ENCODE measurements around a stretch of chr1.

DNA sequence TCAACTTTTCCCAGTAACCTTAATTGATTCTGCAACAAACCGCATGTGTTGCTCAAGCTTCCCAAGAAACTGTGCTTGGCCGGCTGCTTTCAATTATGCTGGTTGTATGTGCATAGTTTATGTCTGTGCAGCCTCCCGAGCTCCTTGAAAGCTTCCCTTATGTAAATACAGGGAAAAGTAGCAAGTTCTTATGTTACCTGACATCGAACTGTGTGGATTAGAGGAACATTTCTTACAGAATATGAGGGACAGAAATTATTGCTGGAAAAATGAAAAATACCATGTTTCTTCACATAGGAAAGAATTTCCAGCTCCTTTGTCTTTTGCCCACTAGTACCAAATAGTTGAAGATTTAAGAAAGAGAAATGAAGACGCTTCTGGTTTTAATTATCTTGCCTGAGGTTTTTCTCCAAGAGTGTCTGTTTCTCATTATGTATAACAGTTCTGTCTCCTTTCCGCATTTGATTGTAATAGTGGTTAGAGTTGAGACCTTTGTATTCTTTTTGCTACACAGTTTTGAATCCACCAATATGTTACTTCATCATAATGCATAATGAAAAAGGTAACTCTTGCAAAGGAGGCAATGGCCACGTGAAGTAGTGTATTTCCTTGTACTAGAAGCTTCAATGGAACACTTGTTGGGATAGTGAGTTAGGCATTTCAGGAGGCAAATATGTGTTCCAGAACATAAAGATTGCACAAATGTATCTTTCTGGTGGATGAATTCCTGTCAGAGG, 2.3 kb downstream of the VCAM1 start:
- PRO-cap, 10 experiments = no peak in any of the 10 experiments

DNA sequence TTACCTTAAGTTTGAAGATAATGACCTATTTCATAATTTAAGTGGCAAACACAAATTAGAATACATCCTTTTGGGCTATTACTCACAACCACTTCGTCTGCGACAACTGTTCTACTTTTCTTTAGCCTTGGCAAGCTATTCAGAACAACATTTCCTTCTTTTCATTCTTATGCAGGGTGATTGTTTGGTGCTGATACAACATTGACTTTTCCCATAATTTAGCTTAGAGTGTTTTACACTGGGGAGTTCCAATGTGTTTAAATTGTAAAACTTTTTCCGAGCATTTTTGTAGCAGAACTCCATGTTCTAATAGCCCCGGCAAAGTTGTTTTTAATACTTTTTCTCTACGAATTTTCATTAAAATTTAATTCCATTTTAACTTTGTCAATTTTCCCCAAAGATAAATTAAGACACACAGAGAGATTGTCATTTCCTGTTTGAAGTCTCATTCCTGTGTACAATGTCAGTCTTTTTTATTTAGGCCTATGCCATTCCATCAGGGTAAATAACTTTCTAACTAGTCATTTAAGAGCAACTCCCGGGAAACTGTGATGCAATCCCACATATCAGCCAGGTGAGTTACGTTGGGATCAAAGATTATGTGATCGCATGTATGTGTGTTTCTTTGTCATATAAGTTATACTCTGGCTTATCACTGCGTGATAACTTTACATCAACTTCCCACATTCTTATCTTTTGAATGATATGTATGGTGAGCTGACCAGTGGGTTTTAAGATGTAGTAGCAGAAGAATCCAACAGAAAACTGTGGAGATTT, 86.3 kb upstream of the S1PR1 start:
- PRO-cap, 10 experiments = no peak in any of the 10 experiments

- PRO-cap, 10 experiments = no peak in any of the 10 experiments
These were observed 73.7 kb upstream of the S1PR1 start for GRCh38 chr1:101162946-101163702.

- PRO-cap, 10 experiments = no peak in any of the 10 experiments
These were observed 2.6 kb downstream of the S1PR1 start for GRCh38 chr1:101239471-101239691.

DNA sequence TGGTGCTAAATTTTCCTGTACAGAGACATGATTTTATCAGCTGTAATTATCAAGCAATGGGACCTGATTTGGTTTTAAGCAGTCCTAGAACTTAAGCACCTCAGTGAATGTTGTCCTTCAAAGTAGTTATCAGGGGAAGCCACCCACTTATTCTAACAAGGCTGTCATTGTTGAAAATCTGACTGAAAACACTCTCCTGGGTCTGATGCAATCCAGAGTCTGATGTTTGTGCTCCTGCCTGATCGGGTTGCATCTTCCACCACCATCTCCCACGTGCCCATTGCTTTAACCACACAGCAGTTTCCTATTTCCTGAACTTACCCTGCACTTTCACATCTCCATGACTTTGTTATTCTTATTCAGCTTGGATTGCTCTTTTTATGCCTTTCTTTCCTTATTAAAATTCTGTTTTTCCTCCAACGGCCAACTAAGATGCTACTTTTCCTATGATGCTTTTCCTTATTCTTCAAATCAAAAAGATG, 54.9 kb downstream of the S1PR1 start:
- PRO-cap, 10 experiments = no peak in any of the 10 experiments

DNA sequence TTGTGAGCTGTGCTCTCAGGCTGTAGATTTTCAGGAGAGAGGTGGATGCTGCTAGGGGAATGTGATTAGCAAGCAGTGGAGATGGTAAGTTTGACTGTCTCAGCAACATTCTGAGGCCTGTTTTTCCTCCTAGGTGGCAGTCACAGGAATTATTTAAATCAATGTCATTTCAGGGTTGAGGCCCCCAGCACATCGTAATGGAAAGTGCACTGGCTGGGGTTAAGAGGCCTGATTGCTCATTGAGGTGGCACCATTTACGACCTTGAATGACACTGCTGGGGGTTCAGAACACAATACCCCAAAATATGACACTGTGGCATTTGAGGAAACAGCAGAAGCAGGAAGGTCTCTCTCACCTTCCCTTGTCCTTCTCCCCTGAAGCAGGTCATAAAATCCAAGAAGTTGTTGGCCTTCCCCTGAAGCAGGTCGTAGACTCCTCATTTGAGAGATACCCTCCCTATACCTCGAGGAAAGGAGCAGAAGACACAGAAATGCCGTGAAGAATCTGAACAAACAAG, 71.2 kb downstream of the S1PR1 start:
- PRO-cap, 10 experiments = no peak in any of the 10 experiments

- PRO-cap, 10 experiments = no peak in any of the 10 experiments
These were observed 150.0 kb downstream of the OLFM3 start for GRCh38 chr1:101846590-101847220.

DNA sequence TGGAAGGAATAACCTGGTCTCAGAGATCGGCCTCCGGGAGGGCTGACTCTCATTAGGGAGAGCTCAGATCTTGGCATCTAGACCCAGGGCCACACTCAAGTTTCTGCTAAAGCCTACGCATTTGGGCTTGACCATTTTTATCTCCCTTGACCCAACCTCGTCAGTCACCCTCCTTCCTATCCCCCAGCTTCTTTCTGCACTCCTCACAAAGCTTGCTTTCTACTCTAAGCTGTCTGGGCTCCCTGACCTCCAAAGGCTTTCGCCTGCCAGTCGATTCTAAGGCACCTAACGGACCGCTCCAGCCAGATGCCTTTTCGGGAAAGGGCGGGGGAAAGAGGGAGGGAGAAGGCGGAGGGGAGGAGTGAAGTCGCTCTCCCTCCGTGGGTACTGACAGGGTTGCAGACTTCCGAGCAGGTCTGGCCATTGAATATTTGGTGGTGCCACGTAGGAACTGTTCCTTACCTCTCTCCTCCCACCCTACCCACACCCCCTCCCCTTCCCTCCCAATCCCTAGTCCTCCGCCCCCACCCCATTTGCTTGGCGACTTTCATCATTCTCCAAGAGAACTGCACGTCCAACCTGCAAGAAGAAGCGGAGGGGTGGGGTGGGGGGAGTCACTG, 1.4 kb downstream of the COL11A1 start:
- PRO-cap, 10 experiments = peak in 5 of 10 experiments; most common plus-strand start position 373 of the sequence (in 1); most common minus-strand start position 278 of the sequence (in 5)

DNA sequence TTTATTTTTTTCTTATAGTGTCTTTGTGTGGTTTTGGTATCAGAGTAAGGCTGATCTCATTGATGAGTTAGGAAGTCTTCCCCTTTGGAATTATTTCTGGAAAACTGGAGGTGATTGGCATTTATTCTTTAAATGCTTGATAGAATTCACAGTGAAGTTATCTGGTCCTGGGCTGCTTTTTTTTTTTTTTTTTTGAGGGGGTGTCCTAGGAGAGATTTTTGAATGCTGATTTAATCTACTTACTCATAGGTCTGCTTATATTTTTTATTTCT, 219.7 kb downstream of the AMY1C start:
- PRO-cap, 10 experiments = no peak in any of the 10 experiments

- PRO-cap, 10 experiments = no peak in any of the 10 experiments
These were observed 323.1 kb downstream of the AMY1C start for GRCh38 chr1:104072904-104073126.

DNA sequence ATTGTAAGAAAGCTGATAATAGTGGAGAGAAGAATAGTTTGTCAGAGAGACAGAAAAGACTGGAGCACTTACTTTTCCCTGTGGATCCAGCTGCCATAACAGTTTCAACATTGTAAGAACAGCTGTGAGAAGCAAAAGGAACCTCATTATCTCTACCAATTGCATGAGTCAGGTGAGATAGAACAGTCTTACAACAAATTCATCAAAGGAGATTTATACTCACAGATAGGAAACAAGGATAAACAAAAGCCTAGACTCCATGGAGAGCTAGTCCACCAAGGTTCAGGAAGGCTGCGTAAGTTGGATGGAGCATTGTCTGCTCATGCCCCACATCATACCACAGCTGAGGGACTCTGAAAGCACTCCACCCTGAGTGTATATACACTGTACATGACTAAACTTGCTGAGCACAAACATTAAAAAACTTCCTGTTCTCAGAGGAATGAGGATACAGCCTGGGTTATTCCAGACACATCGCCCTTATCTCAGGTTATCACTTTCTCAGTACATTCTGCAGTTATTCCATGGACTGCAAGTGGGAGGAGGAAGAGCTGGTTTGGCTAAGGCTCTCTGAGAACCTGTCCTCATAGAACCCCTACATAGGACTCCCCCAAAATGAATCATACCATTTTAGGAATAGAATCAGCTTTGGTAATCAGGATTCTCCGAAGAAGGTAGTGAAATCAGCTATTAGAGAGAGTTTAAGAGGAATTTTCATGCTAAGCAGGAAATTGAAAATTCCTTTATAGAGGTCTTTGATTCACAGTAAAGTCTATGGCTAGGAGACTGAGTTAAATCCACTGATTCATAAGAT, 58.0 kb upstream of the PRMT6 start:
- PRO-cap, 10 experiments = no peak in any of the 10 experiments

- PRO-cap, 10 experiments = peak in 3 of 10 experiments; most common minus-strand start chr1:107877899 (in 3)
These were observed 87.3 kb downstream of the VAV3 start for GRCh38 chr1:107877792-107878036.

- PRO-cap, 10 experiments = peak in 5 of 10 experiments; most common plus-strand start chr1:107964365 (in 3); most common minus-strand start chr1:107964676 (in 1)
These were observed 520 bp downstream of the VAV3 start for GRCh38 chr1:107964282-107965038.

DNA sequence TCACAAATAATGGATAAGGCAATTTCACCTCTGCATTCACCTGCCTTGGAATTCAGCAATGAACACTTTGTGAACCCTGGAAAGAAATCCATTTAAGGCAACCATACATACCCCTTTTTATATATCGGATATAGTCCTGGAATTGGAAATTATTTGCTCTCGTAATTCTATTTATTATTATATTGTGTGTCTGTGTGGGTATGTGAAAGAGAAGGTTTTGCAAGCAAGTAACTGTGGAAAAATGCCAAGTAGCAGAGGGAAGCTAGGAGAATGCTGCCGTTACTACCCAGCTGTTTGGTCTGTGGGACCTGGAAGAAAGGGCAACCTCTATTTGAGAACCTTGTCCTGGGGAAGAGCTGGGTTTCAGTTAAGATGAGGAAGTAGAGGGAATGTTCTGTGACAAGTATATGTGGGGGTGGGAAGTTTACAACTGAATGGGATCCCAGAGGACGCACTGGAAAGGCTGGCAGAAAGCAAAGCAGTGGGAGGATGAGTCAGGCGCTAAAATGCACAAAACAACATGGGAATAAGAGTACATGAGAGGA, 88.2 kb upstream of the VAV3 start:
- PRO-cap, 10 experiments = peak in 1 of 10 experiments; most common plus-strand start position 420 of the sequence (in 1); most common minus-strand start position 303 of the sequence (in 1)

- PRO-cap, 10 experiments = peak in 4 of 10 experiments; most common plus-strand start chr1:108199239 (in 4)
These were observed 1.0 kb downstream of the SLC25A24 start for GRCh38 chr1:108198927-108199698.

- PRO-cap, 10 experiments = no peak in any of the 10 experiments
These were observed 30.5 kb downstream of the EEIG2 start for GRCh38 chr1:108590251-108590907.

DNA sequence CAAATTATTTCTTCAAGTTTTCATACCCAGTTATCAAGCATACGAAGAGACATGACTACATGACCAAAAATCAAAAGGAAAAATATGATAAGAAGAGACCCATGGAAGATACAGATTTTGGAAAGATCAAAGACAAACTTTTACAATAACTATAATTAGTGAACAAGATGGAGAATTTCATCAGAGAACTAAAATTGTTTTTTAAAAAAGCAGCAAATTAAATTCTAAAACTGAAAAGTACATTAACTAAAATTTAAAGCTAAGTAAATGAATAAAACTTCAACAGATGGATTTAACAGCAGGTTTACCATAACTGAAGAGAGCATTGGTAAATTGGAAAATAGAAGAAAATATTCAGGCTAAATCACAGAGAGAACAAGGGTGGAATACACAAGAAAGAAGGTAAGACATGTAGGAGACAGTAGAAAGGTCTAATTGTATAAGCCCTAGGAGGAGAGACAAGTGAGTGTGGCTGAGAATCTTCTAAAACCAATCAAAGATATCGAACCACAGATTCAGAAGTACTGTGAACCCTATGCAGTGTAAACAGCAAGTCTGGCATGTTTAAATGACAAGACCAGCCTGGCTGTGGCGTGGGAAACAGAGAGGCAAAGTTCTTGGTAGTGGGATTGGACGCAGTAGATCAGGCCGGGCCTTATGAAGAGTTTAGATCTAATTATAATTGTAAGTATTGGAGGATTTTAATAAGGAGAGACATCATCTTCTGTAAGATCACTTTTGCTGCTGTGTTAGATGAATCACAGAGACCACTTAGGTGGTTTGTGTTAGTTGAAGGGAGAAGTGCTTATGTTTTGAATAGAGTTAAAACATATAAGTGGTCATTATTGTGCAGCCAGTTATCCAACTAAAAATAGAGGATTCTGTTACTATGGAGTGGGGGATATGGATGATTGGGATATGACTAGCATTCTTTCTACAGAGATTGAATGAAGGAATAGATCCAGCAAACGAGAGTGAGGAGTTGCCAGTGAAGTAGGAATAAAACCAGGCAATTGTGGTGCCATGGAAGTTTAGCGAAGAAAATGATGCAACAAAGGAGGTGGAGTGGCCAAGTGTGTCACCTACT, 44.0 kb downstream of the EEIG2 start:
- PRO-cap, 10 experiments = no peak in any of the 10 experiments

DNA sequence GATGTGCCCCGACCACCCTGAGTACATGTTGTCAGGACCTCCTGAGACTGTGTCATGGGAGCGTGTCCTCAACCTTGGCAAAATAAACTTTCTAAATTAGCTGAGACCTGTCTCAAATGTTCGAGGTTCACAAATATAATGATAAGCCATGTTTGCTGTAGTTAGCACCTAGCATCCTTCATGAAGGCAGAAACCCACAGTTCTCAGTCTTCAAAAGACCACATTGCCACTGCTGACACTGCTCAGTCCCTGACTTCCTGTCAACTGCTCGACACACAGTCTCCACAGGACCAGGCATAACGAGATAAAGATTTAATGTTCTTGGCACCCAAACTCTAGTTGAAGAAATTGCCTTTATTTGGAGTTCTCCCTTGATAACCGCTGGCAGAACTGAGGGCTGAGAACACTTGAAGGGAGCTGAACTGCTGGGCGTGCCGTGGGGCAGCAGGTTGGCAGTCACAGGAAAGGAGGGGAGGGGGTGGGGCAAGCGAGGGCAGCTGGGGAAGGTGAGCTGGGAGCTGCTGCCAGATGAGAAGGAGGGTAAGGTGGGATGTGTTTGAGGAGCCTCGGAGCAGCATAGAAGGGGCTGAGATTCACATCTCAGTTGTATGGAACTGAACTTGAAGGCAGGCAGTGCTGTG, 16.0 kb downstream of the HENMT1 start:
- PRO-cap, 10 experiments = no peak in any of the 10 experiments

DNA sequence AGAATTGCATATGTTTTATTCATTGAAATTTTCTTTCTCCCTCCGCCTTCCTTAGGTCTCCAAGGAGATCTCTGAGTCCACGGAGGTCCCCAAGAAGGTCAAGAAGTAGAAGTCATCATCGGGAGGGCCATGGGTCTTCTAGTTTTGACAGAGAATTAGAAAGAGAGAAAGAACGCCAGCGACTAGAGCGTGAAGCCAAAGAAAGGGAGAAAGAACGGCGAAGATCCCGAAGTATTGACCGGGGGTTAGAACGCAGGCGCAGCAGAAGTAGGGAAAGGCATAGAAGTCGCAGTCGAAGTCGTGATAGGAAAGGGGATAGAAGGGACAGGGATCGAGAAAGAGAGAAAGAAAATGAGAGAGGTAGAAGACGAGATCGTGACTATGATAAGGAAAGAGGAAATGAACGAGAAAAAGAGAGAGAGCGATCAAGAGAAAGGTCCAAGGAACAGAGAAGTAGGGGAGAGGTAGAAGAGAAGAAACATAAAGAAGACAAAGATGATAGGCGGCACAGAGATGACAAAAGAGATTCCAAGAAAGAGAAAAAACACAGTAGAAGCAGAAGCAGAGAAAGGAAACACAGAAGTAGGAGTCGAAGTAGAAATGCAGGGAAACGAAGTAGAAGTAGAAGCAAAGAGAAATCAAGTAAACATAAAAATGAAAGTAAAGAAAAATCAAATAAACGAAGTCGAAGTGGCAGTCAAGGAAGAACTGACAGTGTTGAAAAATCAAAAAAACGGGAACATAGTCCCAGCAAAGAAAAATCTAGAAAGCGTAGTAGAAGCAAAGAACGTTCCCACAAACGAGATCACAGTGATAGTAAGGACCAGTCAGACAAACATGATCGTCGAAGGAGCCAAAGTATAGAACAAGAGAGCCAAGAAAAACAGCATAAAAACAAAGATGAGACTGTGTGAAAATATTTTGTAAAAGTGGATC, 7.3 kb downstream of the PRPF38B start:
- PRO-cap, 10 experiments = peak in 1 of 10 experiments; most common plus-strand start position 802 of the sequence (in 1); most common minus-strand start position 706 of the sequence (in 1)

- PRO-cap, 10 experiments = no peak in any of the 10 experiments
These were observed 21.0 kb downstream of the ELAPOR1 start for GRCh38 chr1:109134955-109135222.